ENCODE results near the genes TRIM62 and SMIM12.

GRCh38 chr1:32948949-32949510, 15.6 kb downstream of the RNF19B start:
- RRBS: no CpG with 5 or more reads among the region's 1 CpG

DNA sequence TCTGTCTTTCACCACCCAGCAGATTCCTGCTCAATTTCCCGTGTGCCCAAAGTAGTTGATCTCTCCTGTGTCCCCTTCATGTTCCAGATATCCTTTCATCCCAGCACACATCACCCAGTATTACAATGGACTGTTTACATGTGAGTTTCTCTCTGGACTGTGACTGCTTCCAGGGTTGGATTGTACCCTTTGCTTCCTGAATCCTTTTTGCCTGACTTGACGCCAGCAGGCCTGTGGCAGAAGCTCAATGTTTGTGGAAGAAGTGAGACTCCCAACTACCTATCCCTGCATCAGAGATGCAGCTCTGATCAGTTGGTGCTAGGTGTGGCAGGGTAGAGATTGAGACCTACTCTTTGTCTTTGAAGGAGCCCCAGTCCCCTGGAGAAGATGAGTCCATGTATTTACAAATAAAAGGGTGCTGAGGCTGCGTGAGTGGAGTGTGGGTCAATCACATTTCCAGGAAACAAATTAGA, 36.0 kb downstream of the AK2 start:
- RRBS: no CpG with 5 or more reads among the region's 3 CpGs

DNA sequence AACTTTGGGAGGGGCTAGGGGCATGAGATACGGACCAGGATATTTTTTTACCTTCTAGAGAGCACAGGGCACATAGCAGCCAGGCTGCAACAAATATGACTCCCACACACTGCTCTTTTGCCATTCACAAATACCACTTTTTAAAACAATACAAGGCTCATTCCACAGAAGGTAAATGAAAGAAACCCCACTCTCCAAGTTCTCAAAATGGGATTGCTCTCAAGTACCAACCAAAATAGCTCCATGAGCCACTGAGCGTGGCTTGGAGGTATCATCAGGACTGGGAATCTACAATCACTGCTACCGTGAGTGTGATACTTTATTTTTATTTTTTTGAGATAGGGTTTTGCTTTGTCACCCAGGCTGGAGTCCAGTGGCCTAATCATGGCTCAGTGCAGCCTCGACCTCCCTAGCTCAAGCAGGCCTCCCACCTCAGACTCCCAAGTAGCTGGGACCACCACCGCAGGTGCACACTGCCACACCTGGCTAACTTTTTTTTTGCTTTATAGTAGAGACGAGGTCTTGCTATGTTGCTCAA, 19.2 kb downstream of the AK2 start:
- RRBS: no CpG with 5 or more reads among the region's 6 CpGs

- RRBS: no CpG with 5 or more reads among the region's 8 CpGs
Measured at GRCh38 chr1:33142674-33143265, 39.1 kb downstream of the TRIM62 start.

DNA sequence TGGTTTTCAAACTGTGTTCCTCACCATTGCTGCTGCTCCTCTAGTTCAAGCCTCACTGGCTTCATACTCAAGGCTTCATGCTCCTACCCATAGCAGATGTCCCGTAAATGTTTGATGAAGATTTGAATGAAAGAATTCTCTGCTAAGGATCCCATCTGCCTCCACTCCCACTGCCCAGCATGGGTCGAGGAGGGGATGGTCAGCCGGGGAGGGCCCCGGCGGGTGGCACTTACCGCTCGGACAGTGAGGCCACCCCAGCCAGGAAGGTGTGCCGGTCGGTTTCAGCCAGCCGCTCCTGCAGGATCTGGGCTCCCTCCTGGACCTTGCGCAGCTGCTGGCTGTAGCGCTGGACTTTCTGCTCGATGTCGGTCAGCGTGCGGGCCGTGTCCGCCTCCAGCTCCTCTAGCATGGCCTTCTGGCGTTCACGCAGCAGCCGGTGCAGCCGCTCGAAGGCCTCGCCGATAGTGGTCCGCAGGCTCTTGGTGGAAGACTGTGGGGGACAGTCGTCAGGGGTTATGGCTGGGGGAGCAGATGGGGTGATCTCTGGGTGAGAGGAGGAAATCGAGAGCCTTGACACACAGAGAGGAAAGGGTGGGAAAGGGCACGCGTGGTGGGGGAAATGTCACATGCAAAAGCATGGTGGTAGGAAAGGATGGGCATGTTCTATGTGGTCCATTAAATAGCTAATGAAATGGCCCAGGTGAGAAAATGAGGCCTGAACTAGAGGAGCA, 22.2 kb downstream of the TRIM62 start:
- RRBS: 90% methylated on average over 1 of the region's 30 CpGs

DNA sequence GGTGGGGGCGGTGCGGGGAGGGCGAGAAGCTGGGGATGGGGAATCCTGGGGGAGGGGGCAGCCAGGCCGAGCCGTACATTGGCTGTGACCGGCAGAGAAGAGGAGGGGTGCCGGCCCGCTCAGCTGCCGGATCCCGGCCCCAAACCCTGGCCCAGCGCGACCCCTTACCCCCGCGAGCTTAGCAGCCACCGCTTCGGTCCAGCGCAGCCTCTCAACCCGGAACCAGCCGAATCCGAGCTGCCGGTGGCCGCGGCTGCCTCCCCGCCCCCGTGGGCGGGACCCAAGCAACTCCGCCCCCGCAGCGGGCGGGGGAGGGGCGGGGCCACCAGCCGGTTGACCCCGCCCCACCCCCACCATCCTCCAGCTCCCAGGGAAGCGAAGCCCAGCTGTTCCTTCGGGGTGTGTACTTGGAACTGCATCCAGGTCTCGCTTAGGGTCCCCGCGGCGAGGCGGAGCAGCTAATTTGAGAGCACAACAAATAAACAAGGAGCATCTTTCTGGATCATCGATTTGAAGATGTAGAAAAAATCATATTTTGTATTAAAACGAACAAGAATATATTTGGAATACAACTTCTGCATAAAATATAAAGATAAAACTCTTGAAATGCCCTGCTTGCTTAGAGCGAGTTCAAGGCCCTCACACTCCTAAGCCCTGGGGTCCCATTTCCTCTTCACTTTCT, at the start of gene TRIM62:
TSS of gene TRIM62 (minus strand) at position 218 of the 682 bp plus-strand sequence.
- RRBS: 2% methylated on average over 24 of the region's 43 CpGs

GRCh38 chr1:33255373-33255821, 895 bp upstream of the ZNF362 start:
- RRBS: 93% methylated on average over 10 of the region's 19 CpGs

DNA sequence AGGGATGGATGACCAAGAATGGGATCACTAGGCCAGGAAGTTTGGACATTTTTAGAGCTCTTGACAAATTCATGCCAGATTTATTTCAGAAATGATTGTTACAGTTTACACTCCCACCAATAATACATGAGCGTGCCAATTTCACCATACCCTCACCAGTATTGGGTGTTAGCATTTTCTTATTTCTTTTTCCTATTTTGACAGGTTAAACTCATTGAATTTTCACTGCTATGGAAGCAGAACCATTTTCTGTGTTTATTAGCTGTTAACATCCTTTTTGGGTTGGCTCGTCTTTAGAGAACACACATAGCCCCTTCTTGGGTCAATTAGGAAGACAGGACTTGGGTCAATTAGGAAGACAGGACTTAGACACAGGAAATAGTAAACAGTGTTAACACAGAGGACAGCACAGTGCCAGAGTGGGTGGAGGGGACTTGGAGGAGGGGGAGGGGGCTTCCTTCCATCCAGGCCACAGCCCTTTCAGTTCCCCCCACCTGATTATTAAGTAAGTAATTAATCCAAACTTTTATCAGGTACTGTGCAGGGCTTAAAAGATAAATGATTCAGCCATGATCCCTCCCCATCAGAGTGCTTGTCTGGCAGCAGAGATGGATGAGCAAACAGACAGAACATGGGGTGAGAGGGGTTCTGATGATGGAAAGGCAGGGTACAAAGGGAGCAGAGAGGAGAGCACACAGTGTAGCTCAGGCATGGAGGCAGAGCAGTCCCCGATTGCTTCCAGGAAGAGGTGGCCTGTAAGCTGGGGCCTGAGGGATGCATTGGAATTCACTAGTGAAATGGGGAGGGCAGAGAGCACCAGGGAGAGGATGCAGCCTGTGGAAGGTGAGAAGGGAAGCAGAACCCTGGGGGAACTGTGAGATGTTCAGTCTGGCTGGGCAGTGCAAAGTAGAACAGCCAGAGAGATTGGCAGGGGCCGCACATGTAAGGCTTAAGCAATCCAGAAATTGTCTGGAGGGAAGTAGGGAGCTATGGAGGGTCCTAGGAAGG, 11.9 kb downstream of the ZNF362 start:
- RRBS: no CpG with 5 or more reads among the region's 4 CpGs

DNA sequence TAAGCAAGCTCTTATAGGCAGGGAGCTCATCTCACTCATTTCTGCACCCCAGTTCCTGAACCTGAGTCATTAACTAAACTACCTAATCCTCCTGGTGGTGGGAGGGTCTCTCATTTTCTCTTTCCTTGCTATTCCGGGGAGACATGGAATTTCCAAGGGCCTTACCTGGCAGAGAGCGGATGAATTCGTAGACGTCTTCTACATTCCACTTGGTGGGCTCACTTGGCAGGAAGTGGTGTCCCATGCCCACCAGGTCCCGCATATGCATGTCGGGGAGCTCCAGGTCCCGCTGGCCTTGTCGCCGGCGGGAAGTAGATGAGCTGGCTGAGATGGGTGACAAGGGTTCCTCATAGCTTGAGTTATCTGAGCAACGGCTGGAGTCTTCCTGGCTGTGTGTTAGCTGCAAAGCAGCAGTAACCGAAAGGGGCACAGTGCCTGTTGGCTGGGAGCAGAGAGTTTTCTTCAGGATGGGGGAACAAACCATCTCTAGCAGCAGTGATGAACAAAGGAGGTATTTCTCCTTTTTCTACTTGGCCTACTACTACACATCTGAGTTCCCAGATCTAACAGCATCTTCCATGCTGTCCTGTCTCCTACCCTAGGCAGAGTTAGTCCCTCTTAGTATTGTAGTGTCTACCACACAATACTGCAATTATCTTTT, 7.9 kb upstream of the A3GALT2 start:
- RRBS: no CpG with 5 or more reads among the region's 12 CpGs

- RRBS: no CpG with 5 or more reads among the region's 2 CpGs
Measured at GRCh38 chr1:33360012-33360482, 39.1 kb upstream of the A3GALT2 start.

DNA sequence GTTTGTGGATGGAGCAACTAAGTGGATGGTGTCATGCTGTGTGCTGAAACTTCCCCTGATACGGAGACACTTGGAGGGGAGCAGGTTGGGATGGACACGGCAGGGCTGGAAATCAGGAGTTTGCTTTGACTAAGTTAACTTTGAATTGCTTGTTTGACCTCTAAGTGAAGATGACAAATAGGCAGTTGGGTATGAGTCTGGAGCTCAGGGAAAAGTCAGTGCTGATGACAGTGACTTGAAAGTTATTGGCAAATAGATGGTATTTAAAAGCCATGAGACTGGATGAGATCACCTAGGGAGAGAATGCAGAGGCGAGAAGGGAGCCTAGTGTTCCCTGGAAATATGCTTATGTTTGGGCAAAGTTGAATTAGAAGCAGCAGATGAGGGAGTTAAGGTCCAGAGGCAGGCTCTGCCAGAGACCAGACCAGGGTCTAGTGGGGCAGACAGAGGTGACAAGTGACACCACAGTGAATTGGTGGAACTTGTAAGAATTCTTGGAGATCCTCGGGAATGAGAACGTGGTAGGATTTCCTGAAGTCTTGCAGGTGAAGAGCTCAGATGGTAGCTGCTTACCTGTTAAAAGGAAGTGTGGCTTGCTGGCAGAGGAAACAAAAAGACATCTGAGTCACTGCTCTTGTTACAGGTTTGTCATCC, 12.6 kb upstream of the ZSCAN20 start:
- RRBS: no CpG with 5 or more reads among the region's 5 CpGs

DNA sequence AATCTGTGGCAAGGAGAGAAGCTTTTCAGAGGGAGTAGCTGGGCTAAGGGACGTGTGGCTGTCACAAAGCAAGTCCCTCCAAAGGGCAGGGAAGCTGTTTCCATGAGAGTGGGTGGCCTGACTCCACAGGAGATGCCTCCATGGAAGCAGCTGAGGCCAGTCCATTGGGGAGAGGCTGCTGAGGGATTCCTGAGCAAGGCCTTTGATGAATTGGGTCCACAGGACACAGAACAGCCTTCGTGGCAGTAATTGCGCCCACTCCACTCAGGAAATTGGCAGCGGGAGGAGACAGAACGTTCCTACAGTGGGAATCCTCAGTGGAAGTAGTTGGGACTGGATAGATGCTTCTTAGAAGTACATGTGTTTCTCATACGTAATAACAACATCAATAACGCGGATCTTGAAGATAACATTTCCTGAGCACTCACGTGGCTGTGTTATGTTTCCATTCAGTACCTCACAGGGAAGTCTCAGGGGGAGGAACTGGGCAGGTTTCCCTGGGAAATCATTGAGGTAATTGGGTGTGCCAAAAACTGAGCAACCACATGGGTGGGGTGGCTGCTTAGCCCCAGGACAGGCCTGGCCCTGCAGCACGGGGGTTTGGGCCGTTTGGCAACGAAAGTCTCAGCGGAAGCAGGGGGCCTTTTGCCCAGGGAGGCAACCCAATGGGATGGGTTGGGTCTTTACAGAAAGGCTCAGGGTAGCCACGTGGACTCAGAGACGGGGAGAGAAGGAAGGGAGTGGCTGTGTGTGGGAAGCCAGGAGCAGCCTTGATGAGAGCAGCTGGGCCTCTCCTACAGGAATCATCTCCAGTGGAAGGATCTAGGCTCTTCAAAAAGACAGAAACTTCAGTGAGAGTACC, 133.8 kb downstream of the ZSCAN20 start:
- RRBS: no CpG with 5 or more reads among the region's 15 CpGs

DNA sequence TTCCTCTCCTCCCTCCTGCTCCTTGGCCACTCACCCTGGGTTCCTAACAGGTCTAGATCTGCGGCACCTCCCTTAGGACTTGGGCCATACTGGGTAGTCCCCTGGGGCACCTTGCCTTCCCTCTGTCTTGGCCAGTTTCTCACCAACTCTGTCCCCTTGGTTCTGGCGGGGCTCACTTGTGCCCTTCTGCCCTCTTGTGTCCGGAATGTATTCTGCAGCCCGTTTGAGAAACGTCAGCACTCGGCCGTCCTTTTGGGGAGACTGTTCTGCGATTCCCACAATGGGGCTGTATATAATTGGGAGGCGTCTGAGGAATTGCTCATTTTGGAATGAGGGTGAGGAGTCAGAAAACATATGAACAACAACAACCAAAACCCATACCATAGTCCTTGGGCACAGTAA, 162.4 kb downstream of the ZSCAN20 start:
- RRBS: no CpG with 5 or more reads among the region's 9 CpGs

- RRBS: no CpG with 5 or more reads among the region's 4 CpGs
Measured at GRCh38 chr1:34682541-34682846, 72.4 kb upstream of the GJB5 start.

DNA sequence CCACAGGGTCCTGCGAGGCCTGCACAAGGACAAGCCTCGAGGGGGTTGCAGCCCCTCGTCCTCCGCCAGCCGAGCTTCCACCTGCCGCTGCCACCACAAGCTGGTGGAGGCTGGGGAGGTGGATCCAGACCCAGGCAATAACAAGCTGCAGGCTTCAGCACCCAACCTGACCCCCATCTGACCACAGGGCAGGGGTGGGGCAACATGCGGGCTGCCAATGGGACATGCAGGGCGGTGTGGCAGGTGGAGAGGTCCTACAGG, 4.3 kb downstream of the GJB3 start:
- RRBS: no CpG with 5 or more reads among the region's 8 CpGs

DNA sequence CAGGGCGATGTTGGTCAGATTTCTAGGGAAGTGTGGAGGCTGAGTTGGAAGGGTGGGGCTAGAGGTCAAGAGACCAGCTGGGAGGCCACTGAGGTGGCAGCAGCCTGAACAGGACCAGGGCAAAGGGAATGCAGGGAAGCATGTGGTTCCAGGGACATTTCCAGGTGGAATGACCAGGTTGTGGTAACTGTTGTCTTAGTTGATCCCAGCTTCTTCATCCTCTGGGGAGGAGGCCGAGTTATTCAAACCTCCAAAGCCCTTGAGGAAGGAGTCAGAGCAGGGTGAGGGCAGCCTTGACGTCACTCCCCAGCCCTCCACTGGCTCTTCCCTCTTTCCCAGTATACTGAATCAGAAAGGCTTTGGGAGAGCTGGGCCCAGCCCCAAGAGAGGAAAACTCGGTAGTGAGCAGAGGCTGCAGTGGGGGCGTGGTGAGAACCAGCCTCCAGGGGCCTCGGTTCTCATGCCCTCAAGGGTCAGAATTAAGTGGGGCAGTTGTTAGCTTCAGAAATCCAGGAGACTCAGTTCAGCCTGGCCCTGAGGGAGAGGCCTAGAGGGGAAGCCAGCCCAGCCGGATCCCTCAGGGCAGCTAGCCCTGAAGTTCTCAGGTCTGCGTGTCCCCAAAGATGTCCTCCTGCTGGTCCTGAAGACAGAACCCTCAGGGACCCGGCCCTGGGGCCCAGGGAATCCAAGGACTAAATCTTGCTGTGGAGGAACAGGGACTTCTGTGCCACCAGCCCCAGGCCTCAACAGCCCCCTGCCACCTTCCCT, 1.8 kb upstream of the GJA4 start:
- RRBS: 37% methylated on average over 2 of the region's 9 CpGs

DNA sequence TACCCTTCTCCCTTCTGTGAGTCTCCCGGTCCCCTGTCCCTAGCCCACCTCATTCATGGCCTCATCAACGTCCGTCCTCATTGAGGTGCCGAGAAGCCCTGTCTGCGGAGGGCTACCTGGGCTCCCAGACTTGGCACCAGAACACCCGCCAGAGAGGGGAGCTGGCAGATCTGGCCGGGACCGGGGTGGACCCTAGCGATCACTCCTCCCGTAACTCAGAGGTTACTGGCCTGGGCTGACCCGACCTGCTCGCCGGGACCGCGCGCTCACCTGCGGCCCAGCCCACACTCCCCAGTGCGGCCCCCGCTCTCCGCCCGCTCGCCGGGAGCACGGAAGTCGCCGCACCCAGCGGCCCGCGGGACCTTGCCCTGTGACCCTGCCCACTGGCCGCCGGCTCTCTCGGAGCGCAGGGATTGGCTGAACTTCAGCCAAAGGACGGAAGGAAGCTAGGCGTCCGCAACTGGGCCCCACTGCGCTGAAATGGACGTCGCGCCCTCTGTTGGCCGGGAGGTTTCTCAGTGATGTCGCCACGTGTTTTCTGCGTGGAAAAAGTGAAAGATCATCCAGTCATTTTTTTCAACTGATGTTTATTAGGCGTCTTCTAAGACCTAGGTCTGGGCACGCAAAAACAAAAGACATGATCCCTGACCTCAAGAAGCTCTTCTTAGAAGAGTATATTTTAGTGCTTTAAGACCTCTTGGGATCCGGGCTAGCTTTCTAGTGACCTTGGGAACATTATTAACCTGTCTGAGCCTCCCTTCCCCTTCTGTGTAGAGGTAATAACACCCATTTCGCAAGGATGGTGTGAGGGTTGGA, at the start of gene SMIM12:
TSS of gene SMIM12 (minus strand) at position 343 of the 816 bp plus-strand sequence.
- RRBS: 1% methylated on average over 24 of the region's 48 CpGs

- RRBS: no CpG with 5 or more reads among the region's 7 CpGs
Measured at GRCh38 chr1:34867308-34867843, 7.8 kb upstream of the SMIM12 start.

- RRBS: no CpG with 5 or more reads among the region's 3 CpGs
Measured at GRCh38 chr1:35506288-35506887, 50.8 kb downstream of the KIAA0319L start.

Data from Jurkat, Clone E6-1 (cell line).